Measurements from ENCODE around the genes TULP3 and TSPAN9.

DNA sequence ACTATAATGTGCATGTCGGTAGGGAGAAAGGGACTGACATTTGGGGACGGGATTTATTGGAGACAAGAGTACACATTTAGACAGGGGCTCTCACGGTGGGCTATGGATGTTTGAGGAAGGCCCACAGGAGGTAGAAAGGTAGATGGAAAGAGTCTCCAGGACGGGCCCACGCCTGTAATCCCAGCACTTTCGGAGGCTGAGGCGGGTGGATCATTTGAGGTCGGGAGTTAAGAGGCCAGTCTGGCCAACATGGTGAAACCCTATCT lies 958 bp upstream of the TULP3 start:
- PRO-cap: no peak

DNA sequence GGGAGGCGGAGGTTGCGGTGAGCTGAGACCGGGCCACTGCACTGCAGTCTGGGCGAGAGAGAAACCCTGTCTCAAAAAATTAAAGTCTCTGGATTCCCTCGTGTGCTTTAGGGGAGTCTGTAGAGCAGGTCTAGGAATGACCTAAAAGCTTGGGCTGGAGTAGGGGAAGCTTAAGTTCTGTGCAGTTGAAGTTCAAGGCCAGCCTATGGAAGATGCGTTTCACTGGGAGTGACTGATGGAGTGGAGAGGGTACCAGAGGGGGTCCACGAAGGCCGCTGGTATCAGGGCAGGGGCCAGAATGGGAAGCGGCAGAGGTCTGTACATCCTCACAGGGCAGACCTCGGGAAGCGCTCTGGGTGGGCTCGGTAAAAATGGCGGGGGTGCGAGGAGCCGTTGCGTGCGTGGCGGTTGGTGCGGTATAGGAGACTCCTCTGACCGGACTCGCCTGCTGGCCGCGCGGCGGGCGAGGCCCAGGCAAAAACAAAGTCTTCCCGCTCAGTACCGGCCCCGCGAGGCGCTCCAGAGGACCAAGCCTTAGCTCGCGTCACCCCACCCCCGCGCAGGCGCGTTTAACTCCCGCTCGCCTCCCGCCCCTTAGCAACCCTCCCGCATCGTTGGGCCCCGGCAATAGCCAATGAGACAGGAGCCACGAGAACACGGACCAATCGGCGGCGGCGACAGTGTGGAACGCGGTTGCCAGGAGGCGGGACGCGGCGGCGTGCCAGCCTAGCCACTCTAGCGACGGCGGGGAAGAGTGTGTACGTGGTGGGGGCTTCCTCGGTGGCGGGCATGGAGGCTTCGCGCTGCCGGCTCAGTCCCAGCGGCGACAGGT lies at the start of gene TULP3:
TULP3 (plus strand) TSS at position 733 of the 832 bp plus-strand sequence.
- PRO-cap: bidirectional peak, plus-strand start at position 733 of the sequence, minus-strand start at position 571 of the sequence

DNA sequence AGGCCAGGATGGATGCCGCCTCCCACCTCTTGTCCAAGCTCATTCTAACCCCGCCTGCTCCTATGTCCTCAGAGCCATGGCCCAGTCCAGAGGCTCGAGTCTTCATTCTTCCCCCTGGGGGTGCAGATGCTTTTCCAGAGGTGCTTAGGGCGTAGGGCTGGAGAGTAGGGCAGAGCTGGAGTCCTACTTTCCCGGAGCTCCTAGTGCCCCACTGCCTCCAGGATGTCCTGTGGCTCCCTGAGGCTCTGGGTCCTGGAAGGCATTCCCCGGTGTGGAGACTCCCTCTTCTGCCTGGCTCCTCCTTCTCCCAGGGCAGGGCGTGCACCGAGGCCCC lies 15.2 kb downstream of the TEAD4 start:
- PRO-cap: unidirectional peak, minus-strand start at position 231 of the sequence

DNA sequence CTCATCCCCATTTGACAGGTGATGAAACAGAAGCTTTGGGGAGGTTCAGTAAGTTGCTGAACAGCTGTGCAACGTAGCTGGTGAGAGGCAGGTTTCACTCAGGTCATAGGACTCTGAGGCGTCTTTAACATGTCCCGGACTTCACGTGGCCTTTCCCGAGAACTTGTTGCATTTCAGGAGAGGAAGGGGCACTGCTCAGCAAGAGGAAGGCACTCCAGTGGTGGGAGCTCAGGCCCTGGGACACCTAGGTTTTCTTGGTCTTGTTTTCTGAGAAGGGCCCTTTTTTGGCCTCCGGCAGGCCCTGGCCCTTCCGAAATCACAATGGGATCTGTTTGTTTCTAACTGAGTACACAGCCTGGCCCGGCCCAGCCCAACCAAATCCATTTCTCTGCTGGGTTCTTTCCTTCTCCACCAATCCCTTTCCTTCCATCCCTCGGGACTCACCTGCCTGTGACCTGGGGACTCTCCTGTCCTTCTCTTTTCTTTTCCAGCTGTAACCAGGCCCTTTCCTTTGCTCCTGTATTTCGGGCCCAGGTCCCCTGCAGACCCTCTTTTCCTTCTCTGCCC lies 18.5 kb downstream of the TEAD4 start:
- PRO-cap: no peak

GRCh38 chr12:3076523-3077776 lies at the start of gene TSPAN9:
TSPAN9 (plus strand) TSS chr12:3077379.
- PRO-cap: bidirectional peak, plus-strand start at chr12:3077083, minus-strand start at chr12:3076967; bidirectional peak, plus-strand start at chr12:3077456, minus-strand start at chr12:3077272; bidirectional peak, plus-strand start at chr12:3077597, minus-strand start at chr12:3077625

DNA sequence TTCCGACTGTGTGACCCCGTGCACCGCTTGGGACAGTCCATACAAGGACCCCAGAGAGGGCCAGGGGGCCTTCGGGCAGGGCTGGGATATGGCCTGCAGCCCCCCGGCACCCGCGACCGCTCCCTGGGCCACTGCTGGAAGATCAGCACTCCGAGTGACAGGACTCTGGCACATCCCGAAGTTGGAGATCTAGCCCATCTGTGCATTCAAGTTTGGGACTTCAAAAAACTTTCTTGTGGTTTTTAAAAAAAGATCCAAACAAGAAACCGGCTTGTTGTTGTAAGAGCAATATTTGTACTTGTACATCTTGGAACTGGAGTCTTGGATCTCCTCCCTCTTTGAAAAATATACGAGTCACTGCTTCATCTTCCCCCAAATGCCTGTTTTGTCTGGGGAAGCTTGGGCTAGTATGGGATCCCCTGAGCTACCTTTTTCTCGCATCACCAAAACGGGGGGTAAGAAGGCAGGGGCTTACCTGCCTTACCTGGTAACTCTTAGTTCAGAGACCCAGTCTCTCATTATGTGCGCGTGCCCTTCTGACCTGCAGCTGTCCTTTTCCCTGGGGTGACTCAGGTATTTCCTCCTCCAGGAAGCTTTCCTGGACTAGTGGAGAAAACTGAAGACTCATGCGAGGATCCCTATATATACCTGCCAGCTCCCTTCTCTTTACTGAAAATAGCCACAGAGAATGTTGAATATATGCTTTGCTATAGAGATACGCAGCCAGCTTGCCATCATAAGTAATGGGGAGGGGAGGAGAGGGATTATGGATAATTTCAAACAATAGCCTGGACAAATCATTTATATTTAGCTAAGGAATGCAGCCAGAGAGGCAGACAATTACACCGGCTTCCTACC lies 827 bp downstream of the TSPAN9 start:
- PRO-cap: unidirectional peak, minus-strand start at position 156 of the sequence; bidirectional peak, plus-strand start at position 521 of the sequence, minus-strand start at position 538 of the sequence

- PRO-cap: bidirectional peak, plus-strand start at chr12:3097692, minus-strand start at chr12:3097526
Measured at GRCh38 chr12:3096899-3098344, 20.2 kb downstream of the TSPAN9 start.

GRCh38 chr12:3119674-3120881 lies 42.9 kb downstream of the TSPAN9 start:
- PRO-cap: no peak

GRCh38 chr12:3431994-3432757 lies 58.8 kb upstream of the PRMT8 start:
- PRO-cap: no peak

DNA sequence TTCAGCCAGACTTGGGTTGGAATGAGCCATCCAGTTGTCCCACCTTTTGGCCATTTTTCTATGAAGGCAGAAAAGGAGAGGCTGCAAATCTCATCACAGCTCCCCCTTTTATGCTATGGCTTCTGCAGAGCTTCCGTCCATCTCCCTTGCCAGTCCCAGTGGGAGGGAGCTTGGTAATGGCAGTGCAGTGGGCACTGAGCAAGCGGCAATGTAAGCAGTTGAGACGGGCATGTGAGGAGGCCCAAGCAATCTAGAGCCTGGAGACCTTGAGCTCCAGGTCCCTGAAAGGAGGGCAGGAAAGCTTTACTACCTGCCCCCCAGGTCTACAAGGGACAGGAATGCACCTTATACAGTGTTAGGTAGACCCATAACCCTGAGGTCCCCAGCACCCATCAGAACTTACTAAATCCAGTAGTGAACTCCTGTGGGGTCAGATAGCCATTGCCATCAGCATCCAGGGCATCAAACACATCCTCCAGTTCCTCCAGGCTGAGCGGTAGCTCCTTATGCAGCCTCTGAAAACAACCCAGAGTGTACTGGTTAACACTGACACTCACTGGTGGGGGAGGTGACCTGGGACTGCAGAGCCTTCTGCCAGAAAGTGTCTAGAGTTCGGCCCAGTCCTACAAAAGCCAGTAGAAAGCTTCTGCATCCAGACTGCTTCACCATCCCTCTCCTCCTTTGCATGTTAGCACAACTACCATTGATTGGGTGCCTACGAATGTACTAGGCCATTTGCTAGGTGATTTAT lies 72.9 kb downstream of the CRACR2A start:
- PRO-cap: no peak

GRCh38 chr12:3684552-3685056 lies 68.3 kb downstream of the CRACR2A start:
- PRO-cap: no peak

DNA sequence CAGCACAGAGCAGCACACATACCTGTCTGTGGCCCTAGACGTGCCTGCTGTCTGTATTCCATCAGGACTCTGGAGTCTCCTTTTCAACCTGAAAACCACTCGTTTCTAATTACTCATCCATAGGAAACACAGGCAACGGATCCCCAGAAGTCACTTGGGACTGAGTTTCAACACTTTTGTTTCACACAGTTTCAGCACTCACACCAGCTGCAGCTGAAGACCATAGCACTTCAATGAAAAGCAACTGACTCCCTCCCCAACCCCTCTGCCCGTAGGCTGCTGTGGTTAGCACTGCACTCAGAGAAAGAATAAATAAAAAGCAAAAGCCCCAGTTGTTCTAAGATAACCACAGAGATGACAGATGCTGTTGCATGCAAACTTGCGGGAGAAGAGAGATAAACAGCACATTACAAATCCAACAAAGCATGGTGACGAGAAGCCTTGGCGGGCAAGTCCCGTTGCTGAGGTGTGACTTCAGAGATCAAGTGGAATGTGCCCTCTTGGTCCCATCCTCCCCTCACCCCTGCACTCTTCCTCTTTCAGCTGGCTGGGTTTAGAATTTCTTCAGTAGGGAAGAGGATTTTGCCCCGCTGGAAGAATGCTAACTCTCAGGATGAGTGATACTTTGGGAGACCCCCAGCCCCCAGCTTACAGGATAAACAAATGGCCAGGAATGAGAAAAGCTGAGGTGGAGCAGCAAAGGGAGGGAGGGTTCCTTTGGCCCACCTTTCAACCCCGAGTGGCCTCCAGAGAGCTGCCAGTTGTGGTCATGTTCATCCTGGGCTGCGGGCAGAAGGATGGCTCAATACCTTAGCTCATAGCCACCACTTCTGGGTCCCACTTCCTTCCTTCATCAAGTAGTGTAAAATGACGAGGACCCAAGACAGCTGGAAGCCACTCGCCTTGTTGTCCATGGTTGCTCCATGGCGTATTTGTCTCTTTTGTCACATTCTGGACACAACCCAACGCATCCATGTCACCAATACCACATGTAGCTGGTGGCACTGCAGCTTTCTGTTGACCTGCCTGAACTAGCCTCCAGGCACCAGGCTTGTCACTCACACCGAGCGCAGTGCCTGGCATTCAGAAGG lies 24.5 kb downstream of the CRACR2A start:
- PRO-cap: no peak

- PRO-cap: no peak
Measured at GRCh38 chr12:3838683-3839107, 34.5 kb downstream of the PARP11 start.

DNA sequence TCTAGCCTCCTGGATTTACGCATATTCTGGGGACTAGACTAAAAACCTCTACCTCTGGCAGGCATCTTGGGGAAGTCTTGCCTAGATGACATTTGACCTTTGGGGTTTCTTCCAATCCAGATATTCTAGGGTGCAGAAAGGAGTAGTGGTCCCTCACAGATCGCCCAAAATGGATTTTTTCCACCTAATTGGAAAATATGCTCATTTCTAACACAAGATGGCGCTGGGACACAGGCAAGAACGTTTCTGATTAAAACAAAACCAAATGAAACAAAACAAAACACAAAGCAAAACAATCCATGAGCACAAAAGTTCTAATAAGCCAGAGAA lies 12.2 kb upstream of the PARP11 start:
- PRO-cap: no peak

DNA sequence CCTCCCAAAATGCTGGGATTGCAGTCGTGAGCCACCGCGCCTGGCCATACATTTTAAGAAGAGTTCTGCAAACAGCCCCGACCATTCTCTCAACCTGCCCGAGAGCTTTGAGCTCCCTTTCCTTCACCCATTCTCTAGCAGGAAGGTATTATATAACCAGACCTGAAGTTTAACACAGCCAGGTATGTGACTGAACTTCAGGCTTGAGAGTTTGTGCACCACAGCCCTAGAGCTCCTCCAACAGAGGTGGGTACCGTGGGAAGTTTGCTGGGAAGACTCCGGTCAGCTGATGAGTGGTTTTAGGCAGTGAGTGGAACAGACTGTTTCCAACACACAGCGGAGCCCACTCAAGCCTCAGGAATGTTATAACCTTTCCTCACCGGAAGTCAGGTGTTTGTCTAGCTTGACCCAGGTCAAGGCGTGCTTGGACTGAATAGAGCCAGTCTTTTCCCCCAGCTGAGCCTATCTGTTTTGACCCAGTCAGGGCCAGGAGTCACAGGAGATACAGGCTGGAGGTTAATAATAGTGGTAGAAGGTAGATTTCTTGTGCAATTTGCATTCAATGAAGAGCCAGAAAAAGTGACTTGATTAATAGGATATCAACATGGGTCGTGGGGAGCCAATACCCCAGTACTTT lies 138.3 kb upstream of the PARP11 start:
- PRO-cap: no peak

DNA sequence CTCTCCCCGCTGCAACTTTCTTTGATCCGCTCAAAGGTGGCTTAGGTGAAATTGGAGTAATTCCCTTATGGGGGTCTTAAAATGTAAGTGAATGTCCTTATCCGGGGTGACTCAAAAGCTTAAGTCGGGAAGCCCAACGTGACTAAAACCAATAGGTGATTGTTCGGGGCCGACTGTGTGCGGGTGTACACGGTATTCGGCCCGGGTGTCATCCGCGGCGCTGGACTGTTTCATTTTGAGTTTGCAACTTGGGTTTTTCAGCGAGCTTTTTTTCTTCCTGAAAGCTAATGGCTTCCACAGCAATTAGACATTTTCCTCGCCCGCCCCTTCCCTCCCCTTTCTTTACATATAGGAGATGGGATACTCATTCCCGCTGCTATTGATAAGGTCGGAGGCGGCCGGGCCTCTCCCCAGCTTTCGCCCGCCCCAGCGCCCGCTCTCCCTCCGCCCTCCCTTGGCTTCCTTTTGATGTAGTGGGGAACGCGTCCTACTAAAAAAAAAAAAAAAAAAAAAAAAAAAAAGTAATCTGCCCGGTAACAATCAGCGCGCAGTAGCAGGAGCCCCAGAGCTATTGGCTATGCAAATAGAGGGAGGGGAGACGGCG lies 1.9 kb upstream of the CCND2 start:
- PRO-cap: bidirectional peak, plus-strand start at position 158 of the sequence, minus-strand start outside the sequence; bidirectional peak, plus-strand start at position 518 of the sequence, minus-strand start at position 467 of the sequence

DNA sequence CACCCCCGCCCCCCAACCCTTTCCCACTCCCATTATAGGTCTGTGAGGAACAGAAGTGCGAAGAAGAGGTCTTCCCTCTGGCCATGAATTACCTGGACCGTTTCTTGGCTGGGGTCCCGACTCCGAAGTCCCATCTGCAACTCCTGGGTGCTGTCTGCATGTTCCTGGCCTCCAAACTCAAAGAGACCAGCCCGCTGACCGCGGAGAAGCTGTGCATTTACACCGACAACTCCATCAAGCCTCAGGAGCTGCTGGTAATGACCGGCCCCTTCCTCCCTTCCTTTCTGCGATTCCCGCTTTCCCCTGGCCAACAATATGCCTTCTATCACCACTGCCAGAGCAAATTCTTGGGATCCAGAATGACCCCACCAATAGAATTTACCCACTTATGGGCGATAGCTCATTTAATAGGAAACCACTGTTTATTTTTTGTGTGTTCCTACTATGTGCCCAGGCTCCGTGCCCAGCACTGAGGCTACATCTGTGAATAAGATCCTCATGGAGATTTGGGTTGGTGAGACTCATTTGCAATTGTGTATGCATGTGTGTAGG lies 2.5 kb downstream of the CCND2 start:
- PRO-cap: no peak

DNA sequence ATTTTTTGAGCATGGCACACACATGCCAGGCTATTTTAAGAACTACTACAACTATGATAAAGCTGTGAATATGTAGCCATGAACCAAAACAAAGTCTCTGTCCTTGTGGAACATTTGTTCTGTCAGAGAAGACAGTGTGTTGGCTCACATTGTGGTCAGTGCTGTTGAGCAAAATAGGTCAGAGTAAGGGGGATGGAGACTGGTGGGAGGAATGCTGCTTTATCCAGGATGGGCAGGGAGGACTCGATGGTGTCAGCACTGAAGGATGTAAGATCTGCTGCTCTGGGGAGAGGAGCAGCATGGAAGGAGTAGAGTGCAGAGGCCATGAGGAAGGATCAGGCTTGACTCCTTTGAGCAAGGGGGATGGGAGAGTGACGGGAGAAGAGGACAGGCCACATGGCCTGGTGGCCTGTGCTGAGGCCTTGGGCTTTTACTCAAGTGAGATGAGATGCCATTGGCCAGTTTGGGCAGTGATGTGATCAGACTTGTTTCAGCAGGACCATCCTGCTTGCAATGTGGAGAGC lies 23.9 kb downstream of the FGF23 start:
- PRO-cap: no peak

DNA sequence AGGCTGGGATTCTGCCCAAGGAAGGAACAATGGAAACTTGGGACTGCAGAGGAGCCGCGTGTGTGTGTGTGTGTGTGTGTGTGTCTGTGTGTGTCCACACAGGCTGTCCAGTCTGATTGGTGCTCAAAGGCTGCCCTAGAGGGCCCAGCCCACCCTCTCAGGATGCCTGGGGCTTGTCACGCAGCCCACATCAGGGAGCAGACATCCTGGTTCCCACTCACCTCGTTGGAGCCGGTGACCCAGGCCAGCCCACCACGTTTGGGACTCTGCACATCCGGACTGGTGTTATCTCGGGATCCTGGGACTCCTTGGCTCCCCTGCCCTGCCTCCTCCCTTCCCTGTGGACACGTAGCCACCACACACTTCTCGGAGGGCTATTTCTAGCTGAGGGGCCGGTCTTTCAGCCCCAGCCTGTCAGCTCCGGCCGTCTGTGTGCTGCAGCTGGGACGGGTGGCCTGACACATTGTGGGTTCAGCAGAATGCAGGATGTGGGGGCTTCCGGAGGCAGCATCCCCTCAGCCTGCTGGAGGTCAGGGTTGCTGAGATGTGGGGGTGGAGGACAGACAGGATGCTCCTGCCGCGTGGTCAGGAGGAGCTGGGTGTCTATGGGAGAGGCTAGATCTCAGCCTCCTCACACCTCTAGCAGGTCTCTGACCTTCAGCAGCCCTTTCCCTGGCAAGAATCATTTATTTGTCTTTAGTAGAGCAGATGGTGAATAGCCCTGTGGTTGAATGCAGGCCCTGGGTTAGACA lies 12.8 kb upstream of the FGF23 start:
- PRO-cap: unidirectional peak, plus-strand start at position 216 of the sequence; bidirectional peak, plus-strand start at position 582 of the sequence, minus-strand start at position 434 of the sequence

GRCh38 chr12:4395689-4395902 lies 16.1 kb upstream of the FGF23 start:
- PRO-cap: no peak